Karpas-422 (cell line): Measurements from ENCODE around the gene CPNE1.

- PRO-cap = no peak
- RAMPAGE, long total RNA = no peak
Observed at GRCh38 chr20:34713175-34713720, 9.1 kb downstream of the TP53INP2 start.

GRCh38 chr20:34985658-34986473, 30.2 kb downstream of the MYH7B start:
- PRO-cap = no peak
- RAMPAGE, long total RNA = no peak

DNA sequence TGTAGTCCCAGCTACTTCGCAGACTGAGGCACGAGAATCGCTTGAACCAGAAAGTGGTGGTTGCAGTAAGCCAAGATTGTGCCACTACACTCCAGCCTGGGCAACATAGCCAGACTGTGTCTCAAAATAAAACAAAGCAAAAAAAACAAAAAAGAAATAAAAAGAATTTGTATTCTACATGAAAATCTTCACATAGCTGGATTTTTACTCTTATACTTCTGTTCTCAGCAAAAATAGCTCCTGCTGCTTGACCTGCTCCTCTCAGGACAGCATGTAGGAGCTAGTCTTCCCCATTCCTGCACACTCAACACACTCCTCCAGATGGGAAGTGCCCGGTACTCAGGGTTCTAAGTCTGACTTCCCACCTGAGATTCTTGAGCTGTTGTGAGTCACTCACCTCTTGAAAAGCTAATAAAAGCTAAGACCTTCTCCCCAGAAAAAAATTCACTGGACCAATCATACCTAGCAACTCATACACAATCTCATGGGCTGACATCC, 53.6 kb downstream of the TRPC4AP start:
- PRO-cap = no peak
- RAMPAGE, long total RNA = no peak

GRCh38 chr20:35318257-35318992, 26.2 kb upstream of the FAM83C start:
- PRO-cap = no peak
- RAMPAGE, long total RNA = no peak

DNA sequence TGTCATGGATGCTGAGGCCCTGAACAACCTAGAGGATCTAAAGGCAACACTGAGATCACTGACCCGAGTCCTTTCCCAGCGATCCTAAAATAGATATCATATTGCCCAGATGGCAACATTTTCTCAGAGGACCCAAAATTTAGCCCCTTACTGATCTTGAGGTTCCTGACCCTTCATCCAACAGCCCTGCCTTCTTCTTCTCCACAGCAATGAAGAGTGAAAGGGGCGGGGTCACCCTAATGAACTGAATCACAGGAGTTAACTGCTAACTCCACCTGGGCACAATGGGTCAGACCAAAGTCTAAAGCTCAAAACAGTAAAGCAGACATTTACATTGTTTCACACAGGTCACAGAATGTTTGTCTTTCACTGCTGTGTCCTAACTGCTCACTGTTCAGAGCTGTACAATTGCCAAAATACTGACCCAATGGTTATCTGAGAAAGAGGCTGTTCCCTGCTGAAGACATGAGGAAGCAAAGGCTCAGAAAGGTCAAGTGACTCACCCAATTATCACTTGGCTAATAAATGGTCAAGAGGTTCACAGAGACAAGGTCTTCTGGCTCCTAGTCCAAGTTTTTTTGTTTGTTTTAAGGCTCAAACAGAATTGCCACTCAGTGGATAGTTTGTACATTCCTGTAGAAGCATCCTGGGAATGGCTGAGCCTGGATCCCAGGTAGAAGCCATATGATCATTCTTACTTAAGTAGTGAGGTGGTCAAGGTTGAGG, 34.9 kb upstream of the FAM83C start:
- PRO-cap = no peak
- RAMPAGE, long total RNA = no peak

- PRO-cap = no peak
- RAMPAGE, long total RNA = no peak
Observed at GRCh38 chr20:35344178-35345201, 52.3 kb upstream of the FAM83C start.

GRCh38 chr20:35447210-35447453, 8.3 kb upstream of the CEP250 start:
- PRO-cap = no peak
- RAMPAGE, long total RNA = no peak

GRCh38 chr20:35465862-35466362, 10.5 kb downstream of the CEP250 start:
- PRO-cap = no peak
- RAMPAGE, long total RNA = no peak

DNA sequence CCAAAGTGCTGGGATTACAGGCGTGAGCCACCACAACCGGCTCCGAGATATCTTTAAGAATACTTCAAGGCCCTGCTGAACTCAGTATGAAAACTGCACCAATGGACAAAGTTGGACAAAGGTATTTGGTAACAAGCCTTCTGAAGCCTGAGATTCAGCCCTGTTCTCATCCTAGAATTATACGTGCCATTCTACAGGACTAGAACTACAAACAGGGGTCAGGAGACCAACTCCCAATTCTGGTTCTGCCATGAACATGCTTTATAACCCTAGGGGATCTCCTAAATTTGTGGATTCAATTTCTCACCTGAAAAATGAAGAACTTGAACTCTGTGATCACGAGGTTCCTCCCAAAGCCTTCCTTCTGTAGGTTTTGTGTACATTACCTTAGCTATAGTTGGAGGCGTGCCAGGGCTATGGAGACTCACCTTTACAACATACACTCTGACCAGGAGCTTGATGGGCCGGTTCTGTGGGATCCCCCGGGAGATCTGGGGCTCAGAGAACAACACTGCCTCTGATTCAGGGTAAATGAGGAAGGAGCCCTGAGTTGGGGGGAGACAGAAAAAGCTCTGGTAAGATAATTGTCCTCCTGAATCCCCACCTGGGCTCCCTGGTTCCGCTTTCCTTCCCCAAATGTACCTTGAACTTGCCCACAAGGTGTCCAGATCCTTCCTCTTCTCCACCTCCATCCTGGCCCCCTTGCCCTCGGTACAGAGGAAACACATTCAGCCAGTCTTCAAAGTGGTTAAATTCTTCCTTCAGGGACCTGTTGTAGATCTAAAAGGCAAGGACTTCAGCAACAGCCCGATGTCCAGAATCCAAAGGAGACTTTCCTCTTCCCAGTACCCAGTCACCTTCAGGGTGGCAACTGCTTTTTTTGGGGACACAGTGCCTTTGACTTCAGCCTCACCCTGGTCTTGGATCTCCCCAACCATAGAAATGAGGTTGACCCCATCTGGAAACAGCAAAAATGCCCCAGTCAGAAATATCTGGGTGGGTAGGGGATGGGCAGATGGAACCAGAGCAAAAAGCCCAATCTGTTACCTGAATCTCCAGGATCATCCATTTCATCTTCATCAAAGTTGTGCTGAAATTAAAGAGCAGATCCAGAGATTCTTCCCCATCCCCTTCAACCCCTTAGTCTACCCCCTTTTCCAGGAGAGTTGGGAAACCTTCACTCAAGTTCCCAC, 34.3 kb downstream of the ERGIC3 start:
- PRO-cap = no peak
- RAMPAGE, long total RNA = no peak

GRCh38 chr20:35616831-35617342, 1.3 kb downstream of the SPAG4 start:
- PRO-cap = no peak
- RAMPAGE, long total RNA = no peak

- PRO-cap = no peak
- RAMPAGE, long total RNA = no peak
Observed at GRCh38 chr20:35618218-35618555, 2.6 kb downstream of the SPAG4 start.

DNA sequence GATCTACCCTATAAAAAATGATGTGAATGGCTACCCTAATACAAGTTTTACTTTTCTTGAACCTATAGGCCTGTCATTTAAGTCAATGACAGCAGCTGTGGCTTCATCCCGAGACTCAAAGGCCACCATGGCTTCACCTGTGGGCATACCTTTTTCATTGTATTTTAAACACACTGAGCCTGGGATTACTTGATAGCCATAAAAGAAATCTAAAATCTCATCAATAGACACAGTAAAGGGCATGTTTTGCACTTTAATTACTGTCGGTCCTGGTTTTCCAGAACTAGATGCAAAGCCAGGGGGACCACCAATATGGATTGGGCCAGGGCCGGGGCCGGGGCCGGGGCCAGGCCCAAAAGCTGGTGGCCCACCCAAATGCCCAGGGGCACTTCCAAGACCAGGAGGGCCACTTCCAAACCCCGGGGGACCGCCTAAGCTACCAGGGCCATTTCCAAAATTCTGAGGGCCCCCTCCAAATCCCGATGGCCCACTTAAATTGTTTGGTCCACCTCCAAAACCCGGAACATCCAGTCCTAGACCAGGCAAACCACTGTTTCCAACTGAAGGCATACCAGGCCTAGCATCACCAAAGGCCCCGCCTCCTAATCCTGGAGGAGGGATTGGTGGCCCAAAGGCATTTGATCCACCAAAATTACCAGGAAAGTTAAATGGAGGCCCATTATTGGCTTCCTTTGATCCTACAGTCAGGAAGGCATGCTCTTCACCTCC, 12.0 kb downstream of the CPNE1 start:
- PRO-cap = no peak
- RAMPAGE, long total RNA = no peak

DNA sequence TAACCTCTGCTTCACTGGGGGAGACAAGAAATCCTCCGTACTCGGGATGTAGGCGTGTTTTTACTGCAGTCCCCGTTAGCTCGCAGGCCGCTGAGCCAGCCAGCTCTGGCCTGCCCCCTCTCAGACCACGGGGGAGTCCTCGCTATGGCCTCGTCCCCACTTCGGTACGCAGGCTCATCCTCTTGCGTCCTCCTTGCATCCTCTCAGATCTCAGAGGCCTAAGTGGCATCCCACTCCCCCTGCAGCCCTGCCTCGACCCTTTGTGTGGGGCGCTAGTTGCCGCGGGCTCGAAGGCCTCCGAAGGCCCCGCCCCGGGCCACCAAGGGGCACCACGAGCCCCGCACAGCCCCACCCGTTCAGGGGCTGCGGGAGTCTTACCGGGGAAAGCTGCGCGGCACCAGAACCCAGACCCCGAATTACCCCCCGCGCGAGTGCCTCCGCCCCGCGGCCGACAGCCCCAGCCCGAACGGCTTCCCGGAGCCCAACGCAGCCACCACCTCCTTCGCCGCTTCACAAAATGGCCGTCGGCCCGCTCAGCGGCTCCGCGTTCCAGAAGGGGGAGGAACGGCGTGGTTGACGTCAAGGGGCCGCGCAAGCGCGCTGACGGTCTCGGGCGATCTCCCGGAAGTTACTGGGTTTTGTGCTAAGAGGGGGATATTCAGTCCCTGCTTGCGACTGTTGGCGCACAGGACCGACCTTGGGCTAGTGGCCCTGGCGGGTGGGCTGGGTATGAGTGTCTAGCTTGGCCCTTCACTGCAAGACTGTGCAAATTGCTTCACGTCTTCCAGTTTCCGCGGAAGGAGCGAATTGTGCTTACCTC, at the start of gene CPNE1:
Gene CPNE1, minus strand, starts transcription at position 519 of the 820 bp plus-strand sequence.
- PRO-cap = bidirectional peak, plus-strand start at position 26 of the sequence, minus-strand start outside the sequence; unidirectional peak, minus-strand start at position 264 of the sequence; bidirectional peak, plus-strand start at position 631 of the sequence, minus-strand start at position 519 of the sequence
- RAMPAGE, long total RNA = no peak

GRCh38 chr20:35720526-35721151, 21.4 kb downstream of the RBM39 start:
- PRO-cap = no peak
- RAMPAGE, long total RNA = no peak

GRCh38 chr20:35738022-35738871, 3.8 kb downstream of the RBM39 start:
- PRO-cap = no peak
- RAMPAGE, long total RNA = no peak

GRCh38 chr20:35862798-35863750, 91.2 kb downstream of the SCAND1 start:
- PRO-cap = no peak
- RAMPAGE, long total RNA = no peak

GRCh38 chr20:35952250-35953454, 1.6 kb downstream of the SCAND1 start:
- PRO-cap = no peak
- RAMPAGE, long total RNA = no peak

DNA sequence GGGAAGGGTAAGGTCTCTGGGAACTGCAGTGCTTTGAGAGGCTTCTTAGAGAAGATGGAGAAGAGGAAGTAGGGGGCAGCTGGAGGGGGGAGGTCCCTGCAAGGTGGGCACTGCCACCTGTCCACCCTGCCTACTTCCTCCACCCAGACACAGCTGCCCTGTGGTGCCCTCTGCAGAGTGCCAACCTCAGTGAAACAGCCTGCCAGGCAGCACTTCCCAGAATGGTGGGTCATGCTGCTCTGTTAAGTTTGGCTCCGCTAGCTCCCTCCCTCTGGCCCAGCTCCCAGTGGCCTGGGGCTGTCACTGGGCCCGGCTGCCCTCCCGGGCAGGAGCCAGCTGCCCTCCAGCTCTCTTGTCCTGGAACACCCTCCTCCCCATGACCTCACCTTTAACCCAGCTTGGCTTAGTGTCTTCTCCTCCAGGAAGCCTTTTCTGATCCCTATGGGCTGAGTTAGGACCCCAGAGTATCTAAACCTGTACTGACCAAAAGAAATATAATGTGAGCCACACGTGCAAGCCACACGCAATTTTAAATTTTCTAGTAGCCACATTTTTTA, 5.0 kb upstream of the EPB41L1 start:
- PRO-cap = no peak
- RAMPAGE, long total RNA = no peak

GRCh38 chr20:36222255-36222454, 14.1 kb upstream of the AAR2 start:
- PRO-cap = no peak
- RAMPAGE, long total RNA = no peak

DNA sequence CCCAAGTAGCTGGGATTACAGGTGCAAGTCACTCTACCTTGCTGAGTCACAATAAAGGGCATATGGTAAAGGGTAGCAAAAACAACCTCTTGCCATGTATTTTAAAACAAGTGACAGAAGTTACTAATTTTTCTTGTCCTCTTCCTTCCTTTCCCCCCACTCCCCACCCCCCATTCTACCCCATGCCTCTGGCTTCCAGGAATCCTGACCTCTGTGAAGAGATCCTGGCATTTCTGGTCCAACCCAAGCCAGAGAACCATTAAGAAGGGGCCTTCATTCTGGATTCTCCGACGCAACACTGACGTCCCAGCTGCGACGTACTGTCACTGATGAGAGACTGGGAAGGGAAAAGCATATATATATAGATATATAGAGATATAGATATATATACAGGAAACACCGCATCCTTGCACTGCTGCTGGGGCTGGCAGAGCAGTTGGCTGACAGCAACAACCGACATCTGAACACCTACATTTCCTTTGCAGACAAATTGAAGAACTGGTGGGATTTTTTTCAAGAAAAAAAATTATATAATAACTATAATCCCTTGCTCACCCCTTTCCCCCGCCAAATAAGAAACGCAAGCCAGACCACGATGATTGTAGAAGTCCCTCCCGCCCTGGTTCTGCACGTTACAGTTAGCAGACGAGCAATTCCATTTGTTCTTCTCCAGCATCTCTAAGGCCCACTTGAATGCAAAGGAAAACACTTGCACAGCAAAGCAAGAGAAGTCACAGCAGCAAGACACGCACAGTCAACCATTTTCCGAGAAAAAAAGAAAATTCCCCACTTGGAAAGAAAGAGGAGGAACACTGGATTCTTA, 6.9 kb upstream of the AAR2 start:
- PRO-cap = no peak
- RAMPAGE, long total RNA = no peak